ENCODE data around the genes IL6, HYCC1, KLHL7, MALSU1 and IGF2BP3.

GRCh38 chr7:19707167-19707717 lies 1.6 kb downstream of the POLR1F start:
- RRBS = no CpG with 5 or more reads among the region's 3 CpGs
CAGE:
- cytosol, long polyA plus RNA = no peak
- long polyA plus RNA = no peak
- nucleus, long polyA plus RNA = no peak

GRCh38 chr7:20200408-20201261 lies 16.5 kb downstream of the MACC1 start:
- RRBS = no CpG with 5 or more reads among the region's 2 CpGs
CAGE:
- cytosol, long polyA plus RNA = no peak
- long polyA plus RNA = no peak
- nucleus, long polyA plus RNA = no peak

DNA sequence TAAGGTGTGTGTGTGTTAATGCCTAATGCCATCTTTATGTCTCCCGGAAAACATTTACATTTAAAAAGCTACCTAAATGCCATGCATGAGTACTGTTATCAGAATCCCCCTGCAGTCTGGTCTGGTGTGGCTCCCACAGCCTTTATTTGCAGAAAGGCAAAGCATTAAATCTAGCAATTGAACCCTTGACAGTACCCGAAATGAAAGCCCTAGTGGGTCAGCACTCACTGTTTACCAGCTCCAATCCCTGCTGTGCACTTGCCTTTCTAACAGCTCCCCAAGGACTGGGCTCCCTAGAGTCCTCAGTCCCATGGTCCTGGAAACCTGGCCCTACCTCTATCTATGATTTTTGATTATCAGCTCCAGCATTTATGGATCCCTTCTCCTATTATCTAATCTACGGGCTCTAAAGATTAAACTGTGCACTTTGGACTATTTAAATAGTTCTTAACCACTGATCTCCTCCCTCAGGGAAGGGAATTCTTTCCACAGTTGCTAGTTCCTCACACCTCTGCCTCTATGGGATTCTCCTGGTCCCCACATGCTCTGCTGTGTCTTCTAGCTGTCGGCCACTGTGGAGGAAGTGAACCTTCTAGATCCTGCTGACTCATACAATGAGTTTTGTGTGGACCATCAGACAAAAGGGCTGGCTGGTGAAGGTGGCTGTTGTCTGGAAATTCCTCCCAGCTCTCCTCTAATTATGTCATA lies 2.0 kb upstream of the MACC1 start:
- RRBS = no CpG with 5 or more reads among the region's 4 CpGs
CAGE:
- cytosol, long polyA plus RNA = no peak
- long polyA plus RNA = no peak
- nucleus, long polyA plus RNA = no peak

GRCh38 chr7:20219769-20220818 lies 2.9 kb upstream of the MACC1 start:
- RRBS = no CpG with 5 or more reads among the region's 10 CpGs
CAGE:
- cytosol, long polyA plus RNA = no peak
- long polyA plus RNA = no peak
- nucleus, long polyA plus RNA = no peak

DNA sequence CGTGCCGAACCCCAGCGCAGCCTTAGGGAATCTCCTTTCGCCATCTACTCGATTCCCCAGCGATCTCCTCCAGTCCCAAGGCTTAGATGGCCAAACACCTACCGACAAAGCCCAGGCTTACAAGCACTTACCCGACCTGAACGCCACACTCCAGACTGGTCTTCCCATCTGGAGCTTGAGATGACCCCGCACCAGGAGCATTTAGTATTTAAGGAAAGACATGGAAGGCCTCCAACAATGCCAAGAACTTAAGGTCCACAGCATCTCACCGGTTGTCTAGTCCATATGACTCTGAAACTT lies 69.9 kb downstream of the SP8 start:
- RRBS = no CpG with 5 or more reads among the region's 11 CpGs
CAGE:
- cytosol, long polyA plus RNA = no peak
- long polyA plus RNA = no peak
- nucleus, long polyA plus RNA = no peak

DNA sequence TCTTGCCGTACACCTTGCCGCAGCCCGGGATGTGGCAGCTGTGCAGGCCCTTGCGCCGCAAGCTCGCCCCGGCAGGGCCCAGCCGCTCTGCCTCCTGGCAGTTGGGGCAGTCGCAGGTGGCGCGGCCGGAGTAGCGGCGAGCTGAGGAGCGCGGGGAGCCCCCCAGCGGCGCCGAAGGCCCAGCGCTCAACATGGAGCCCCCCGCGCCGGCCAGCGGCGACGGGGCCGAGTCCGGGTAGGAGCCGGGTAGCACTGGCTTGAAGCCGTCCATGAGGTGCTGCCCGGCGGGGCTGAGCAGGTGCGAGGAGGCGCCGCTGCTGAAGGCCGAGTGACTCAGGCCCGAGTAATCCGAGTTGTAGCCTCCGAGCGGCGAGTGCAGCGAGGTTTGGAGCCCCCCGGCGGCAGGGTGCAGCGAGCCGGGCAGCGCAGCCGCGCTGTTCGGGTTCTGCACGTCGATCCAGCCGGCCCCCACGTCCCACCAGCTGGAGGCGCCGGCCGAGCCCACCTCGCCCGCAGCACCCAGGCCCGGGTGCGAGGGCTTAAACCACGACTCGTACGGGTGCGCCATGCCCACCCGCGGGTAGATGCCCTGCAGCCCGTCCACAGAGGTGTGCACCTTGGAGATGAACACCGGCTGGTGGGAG lies 1.9 kb downstream of the SP8 start:
- RRBS = 6% methylated on average over 39 of the region's 69 CpGs
CAGE:
- cytosol, long polyA plus RNA = no peak
- long polyA plus RNA = no peak
- nucleus, long polyA plus RNA = no peak

GRCh38 chr7:21604809-21605422 lies 62.1 kb downstream of the DNAH11 start:
- RRBS = no CpG with 5 or more reads among the region's 6 CpGs
CAGE:
- cytosol, long polyA plus RNA = no peak
- long polyA plus RNA = no peak
- nucleus, long polyA plus RNA = no peak

DNA sequence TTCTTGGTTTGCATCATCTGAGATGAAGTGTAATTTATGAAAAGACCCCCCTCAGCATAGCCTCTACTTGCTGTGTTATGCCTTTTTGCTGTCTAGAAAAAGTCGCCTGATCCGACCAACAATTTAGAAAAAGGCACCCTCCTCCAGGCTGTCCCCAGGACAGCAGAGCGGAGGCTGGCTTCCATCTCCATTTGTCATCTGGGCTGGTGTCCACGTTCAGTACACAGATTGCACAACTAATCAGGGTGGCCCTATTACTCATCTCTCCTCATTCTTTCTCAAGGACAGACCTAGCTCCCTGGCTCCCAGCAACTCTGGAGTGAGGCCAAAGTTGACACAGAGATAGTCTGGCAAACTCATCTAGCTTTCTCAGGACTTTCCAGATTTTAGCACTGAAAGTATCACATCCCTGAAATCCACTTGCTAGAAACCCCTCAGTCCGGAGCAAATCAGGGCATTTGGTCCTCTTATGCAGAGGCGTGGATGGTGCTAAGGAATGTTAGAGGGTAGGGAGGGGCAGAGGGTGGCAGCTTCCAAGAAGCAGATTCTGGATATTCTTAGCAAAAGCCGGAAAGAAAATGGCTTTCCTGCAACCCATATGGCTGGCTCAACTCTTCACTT lies 75.1 kb downstream of the DNAH11 start:
- RRBS = no CpG with 5 or more reads among the region's 7 CpGs
CAGE:
- cytosol, long polyA plus RNA = no peak
- long polyA plus RNA = no peak
- nucleus, long polyA plus RNA = no peak

DNA sequence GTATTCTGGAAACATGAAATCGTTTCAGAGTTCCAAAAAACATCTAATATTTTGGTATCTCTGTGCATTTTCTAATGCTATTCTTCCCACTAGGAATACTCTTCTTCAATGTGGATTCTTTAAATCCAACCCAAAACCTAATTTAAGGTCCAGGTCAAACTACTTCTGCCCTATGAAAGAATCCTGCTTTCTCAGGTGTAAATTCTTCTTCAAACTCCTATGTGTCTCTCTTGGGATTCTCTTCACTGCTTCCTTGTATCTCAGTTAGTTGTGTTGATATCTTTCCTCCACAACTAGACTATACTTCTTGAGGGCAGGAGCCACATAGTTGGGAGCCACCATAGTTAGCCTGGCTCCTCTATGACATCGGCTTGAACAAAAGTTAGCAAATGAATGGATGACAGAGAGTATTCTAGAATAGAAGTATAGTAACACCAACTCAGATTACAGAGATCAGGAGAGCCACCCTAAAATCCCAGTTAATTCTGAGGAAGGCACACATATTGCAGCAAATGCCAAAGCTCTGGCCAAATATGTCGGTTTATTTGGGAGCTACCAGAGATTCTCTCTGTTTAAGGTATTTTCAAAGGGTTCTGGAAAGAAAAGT lies 141.6 kb downstream of the RAPGEF5 start:
- RRBS = no CpG with 5 or more reads among the region's 3 CpGs
CAGE:
- cytosol, long polyA plus RNA = no peak
- long polyA plus RNA = no peak
- nucleus, long polyA plus RNA = no peak

GRCh38 chr7:22363771-22364400 lies 6.9 kb upstream of the RAPGEF5 start:
- RRBS = no CpG with 5 or more reads among the region's 4 CpGs
CAGE:
- cytosol, long polyA plus RNA = no peak
- long polyA plus RNA = no peak
- nucleus, long polyA plus RNA = no peak

DNA sequence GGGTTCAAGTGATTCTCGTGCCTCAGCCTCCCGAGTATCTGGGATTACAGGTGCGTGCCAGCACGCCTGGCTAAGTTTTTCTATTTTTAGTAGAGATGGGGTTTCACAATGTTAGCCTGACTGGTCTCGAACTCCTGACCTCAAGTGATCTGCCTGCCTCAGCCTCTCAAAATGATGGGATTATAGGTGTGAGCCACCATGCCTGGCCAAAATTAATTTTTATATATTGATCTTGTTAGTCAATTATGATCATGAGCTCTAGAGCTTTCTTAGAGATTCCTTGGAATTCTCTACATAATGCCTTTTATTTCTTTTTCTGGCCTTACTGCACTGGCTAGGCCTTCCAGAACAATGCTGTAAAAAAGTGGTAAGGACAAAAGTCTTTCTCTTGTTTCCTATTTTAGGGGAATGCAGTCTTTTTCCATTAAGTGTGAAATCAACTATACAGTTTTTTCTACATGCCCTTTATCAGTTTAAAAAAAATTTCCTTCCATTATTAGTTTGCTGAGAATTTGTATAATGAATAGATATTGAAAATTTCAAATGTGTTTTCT lies 13.1 kb upstream of the STEAP1B start:
- RRBS = no CpG with 5 or more reads among the region's 5 CpGs
CAGE:
- cytosol, long polyA plus RNA = no peak
- long polyA plus RNA = no peak
- nucleus, long polyA plus RNA = no peak

DNA sequence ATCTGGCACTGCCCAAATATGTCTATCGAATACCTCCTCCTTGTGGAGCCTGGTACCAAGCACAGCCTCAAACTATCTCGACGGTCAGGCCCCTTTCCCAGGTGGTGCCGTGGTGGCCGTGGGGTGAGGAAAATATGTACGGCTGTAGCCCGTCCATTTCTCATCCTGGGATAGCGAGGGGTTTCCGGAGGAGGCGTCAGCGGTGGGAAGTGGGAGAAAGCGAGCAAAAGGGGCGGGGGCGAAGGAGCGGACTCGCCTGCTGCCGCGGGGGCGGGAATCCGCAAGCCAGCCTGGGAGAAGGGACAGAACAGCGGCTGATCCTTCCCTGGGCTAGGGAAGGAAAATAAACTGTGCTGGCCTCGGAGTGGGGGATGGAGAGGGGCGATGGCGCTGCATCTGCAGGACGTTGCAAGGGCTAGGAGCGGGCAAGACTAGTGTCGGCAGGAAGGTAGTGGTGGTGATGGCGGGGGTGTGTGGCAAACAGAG lies 49.7 kb upstream of the STEAP1B start:
- RRBS = no CpG with 5 or more reads among the region's 28 CpGs
CAGE:
- cytosol, long polyA plus RNA = no peak
- long polyA plus RNA = no peak
- nucleus, long polyA plus RNA = no peak

DNA sequence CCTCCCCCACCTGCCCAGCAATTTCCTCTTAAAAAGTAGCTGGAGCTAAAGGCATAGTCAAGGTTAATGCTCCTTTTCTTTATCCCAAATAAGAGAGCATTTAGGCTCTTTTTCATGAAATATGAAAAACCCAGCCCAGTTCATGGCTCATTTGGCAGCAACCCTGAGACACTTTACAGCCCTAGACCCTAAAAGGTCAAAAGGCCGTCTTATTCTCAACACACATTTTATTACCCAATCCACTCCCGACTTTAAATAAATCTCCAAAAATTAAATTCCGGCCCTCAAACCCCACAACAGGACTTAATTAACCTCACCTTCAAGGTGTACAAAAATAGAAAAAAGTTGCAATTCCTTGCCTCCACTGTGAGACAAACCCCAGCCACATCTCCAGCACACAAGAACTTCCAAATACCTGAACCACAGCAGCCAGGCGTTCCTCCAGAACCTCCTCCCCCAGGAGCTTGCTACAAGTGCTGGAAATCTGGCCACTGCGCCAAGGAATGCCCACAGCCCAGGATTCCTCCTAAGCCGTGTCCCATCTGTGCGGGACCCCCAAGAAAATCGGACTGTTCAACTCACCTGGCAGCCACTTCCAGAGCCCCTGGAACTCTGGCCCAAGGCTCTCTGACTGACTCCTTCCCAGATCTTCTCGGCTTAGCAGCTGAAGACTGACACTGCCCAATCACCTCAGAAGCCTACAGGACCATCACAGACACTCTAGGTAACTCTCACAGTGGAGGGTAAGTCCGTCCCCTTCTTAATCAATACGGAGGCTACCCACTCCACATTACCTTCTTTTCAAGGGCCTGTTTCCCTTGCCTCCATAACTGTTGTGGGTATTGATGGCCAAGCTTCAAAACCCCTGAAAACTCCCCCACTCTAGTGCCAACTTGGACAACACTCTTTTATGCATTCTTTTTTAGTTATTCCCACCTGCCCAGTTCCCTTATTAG lies 21.7 kb upstream of the IL6 start:
- RRBS = no CpG with 5 or more reads among the region's 11 CpGs
CAGE:
- cytosol, long polyA plus RNA = no peak
- long polyA plus RNA = no peak
- nucleus, long polyA plus RNA = no peak

DNA sequence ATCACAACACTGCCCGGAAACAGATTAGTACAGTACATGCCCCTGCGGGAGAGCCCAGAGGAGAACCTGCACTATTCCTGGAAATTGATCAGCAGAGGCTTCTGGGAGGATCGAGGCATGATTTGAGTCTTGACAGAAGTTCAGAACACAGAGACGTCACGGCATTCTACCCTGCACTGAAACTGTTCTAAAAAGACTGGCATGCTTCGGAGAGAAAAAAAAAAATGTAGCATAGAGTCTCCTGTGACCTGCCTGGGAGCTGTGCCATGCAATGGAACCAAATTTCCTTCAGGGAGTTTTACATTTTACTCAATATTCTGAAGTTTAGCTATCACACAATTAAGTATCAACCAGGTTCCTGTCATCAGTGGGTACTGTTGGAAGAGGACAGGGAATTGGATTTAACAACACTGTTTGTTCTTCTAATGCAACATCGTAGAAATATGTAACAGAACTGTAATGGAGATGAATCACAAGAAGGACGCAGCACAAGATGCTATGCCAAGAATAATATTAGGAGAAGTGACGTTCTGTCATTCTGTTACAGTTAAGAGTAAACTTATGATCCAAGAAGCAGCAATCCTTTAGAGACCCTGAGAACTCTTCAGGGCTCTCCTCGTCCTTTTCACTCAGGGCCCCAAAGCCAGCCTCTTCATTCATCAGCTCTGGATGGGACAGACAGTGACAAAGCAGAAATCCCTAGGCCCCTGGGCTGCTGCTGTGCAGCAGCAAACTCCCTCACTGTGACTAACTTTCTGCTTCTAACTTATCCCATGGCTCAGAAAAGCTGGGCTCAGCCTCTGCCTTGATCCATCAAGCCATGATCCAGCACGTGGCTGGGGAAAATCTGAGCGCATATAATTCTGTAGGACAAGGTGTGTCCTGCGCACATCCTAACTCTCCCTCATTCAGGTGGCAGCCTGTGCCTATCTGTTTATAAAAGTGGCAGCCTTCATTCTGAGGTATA lies 8.9 kb upstream of the IL6 start:
- RRBS = no CpG with 5 or more reads among the region's 13 CpGs
CAGE:
- cytosol, long polyA plus RNA = no peak
- long polyA plus RNA = no peak
- nucleus, long polyA plus RNA = no peak

GRCh38 chr7:22726755-22727987 lies at the start of gene IL6:
IL6 (plus strand) TSS chr7:22727200.
- RRBS = 0% methylated on average over 4 of the region's 33 CpGs
CAGE:
- cytosol, long polyA plus RNA = no peak
- long polyA plus RNA = no peak
- nucleus, long polyA plus RNA = no peak

DNA sequence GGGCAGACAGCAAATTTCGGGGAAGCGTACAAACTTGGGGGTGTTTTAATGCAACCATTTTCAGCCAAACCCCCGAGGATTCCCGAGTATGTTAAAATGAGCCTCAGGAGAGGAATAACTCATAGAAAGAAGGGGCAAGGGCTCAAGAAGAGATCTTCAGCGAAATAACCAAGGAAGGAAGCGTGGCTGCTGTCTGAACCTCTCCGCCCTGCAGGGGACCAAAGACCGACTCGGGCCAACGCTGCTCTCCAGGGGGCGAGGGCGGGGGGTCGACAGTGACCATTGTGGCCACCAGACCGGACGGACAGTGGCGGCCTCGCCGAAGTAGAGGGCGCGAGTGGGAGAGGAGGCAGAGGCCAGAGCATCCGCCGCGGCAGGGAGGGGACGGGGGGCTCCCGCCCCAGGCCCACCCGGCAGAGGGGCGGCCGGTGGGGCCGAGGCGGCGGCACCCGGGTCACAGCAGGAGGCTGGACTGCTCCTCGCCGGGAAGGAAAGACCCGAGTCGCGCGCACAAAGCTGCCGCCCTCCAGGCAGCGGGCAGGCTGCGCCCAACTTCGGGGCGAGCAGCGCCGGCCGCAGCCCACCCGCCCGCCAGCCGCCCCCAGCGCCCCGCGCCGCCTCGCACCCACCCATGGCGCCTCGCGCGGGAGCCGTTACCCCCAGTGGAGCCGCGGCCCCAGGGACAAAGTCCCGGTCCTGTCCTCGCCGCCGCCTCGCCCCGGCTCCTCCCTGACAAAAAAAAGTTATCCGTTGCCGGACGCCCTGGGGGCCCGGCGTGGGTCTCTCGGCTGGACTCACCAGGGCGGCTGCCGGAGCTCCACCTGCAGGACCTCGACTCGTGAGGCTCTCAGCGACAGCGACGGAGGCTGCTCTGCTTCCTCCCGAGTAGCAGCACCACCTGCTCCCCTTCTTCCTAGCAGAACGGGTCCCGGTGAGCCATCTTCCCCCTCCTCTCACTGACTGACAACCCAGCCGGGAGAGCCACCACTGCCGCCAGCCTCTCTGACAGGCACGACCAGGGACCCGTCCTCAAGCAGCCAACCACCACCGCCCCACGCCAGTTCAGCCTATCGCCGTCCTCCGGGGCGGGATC lies at the start of gene HYCC1:
TSS of gene HYCC1 (minus strand) at position 1,004 of the 1,093 bp plus-strand sequence.
- RRBS = 2% methylated on average over 27 of the region's 93 CpGs
CAGE:
- cytosol, long polyA plus RNA = no peak
- long polyA plus RNA = no peak
- nucleus, long polyA plus RNA = start-site peak on the minus strand centred at position 961 of the sequence, 130 bp wide, 30 and 38 reads in 2 replicates

DNA sequence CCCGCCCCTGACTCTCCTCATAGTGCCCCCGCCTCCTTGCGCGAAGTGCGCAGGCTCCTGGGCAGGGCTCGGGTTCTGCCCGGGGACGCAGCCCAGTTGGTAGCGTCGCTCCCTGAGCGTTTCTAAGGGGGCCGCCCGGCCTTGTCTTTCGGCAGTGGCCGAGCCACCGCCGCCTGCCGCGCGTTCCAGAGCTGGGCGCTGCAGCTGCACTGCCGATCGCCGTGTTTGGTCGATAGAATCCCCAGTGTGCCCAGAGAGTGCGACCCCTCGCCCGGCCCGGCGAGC lies at the start of gene KLHL7:
TSS of gene KLHL7 (plus strand) at position 71 of the 285 bp plus-strand sequence.
- RRBS = 2% methylated on average over 7 of the region's 30 CpGs
CAGE:
- cytosol, long polyA plus RNA = start-site peak on the plus strand centred at position 87 of the sequence, 34 bp wide, 87 and 46 reads in 2 replicates
- long polyA plus RNA = no peak
- nucleus, long polyA plus RNA = start-site peak on the plus strand centred at position 86 of the sequence, 86 bp wide, 27 and 109 reads in 2 replicates

- RRBS = 1% methylated on average over 32 of the region's 69 CpGs
CAGE:
- cytosol, long polyA plus RNA = no peak
- long polyA plus RNA = start-site peak on the plus strand at chr7:23299330-23299358, 161 and 133 reads in 2 replicates
- nucleus, long polyA plus RNA = no peak
Observed at GRCh38 chr7:23299025-23300360, at the start of gene MALSU1. MALSU1 (plus strand) TSS chr7:23299339.

GRCh38 chr7:23470139-23471180 lies at the start of gene IGF2BP3:
IGF2BP3 (minus strand) TSS chr7:23470491.
- RRBS = no CpG with 5 or more reads among the region's 46 CpGs
CAGE:
- cytosol, long polyA plus RNA = start-site peak on the minus strand at chr7:23470296-23470517, 230 and 424 reads in 2 replicates
- long polyA plus RNA = start-site peak on the minus strand at chr7:23470335-23470493, 388 and 391 reads in 2 replicates
- nucleus, long polyA plus RNA = start-site peak on the minus strand at chr7:23470299-23470477, 457 and 1,230 reads in 2 replicates

GRCh38 chr7:23472781-23473856 lies 2.8 kb upstream of the IGF2BP3 start:
- RRBS = 2% methylated on average over 5 of the region's 16 CpGs
CAGE:
- cytosol, long polyA plus RNA = no peak
- long polyA plus RNA = no peak
- nucleus, long polyA plus RNA = no peak

Data from SK-N-SH (cell line).